Peyer's patch (tissue), 4 donors: ENCODE data around the gene CEBPA.

- PRO-cap, result bidirectional peak, plus-strand start at chr19:33054950, minus-strand start at chr19:33054726
- RAMPAGE, long total RNA, 4 experiments, result no peak in any of the 4 experiments
Measured at GRCh38 chr19:33054443-33055237, 10.0 kb downstream of the RHPN2 start.

DNA sequence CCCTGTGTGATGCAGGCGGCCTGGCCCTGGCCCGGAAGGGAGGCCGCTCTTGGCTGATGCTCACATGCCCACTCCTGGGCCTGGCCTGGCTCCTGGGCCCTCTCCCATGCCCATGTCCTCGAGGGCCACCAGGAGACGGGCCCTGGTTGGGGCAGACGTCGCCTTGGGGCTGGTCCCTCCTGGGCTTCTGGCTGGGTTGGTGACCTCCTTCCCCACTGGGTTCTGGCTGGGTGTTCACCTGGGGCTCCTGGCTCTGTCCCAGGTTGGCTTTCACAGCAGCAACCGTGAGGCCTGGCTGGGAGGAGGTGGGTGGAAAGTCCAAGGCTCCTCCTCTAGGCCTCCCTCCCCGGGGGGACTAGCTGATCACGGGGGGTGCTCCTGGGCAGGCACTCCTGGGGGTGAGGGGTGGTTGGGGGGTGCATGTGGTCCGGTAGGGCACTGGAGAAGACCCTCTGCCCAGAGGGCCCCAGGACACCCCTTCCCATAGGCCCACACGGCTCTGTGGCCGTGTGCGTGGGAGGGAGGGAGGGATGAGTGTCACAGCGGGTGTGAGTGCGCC is 15.5 kb upstream of the SLC7A10 start:
- PRO-cap, result no peak
- RAMPAGE, long total RNA, 4 experiments, result no peak in any of the 4 experiments

GRCh38 chr19:33248092-33248544 is 22.5 kb upstream of the SLC7A10 start:
- PRO-cap, result no peak
- RAMPAGE, long total RNA, 4 experiments, result no peak in any of the 4 experiments

DNA sequence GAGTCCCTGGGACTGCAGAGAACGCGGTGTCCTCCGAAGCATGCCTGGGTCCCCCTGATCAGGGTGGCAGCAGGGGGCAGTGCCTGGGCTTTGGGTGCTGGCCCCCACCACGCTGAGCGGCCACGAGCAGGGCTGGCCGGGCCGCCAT is 26.4 kb downstream of the CEBPA start:
- PRO-cap, result no peak
- RAMPAGE, long total RNA, 4 experiments, result no peak in any of the 4 experiments

GRCh38 chr19:33302366-33303023 is at the start of gene CEBPA:
TSS of gene CEBPA (minus strand) at chr19:33302534.
- PRO-cap, result bidirectional peak, plus-strand start at chr19:33302669, minus-strand start at chr19:33302534
- RAMPAGE, long total RNA, 4 experiments, result start-site peak on the plus strand in 1 of 4 experiments, at chr19:33302776-33302873 at its widest, 9 reads per replicate

- PRO-cap, result no peak
- RAMPAGE, long total RNA, 4 experiments, result no peak in any of the 4 experiments
Measured at GRCh38 chr19:33325787-33326319, 23.5 kb upstream of the CEBPA start.

DNA sequence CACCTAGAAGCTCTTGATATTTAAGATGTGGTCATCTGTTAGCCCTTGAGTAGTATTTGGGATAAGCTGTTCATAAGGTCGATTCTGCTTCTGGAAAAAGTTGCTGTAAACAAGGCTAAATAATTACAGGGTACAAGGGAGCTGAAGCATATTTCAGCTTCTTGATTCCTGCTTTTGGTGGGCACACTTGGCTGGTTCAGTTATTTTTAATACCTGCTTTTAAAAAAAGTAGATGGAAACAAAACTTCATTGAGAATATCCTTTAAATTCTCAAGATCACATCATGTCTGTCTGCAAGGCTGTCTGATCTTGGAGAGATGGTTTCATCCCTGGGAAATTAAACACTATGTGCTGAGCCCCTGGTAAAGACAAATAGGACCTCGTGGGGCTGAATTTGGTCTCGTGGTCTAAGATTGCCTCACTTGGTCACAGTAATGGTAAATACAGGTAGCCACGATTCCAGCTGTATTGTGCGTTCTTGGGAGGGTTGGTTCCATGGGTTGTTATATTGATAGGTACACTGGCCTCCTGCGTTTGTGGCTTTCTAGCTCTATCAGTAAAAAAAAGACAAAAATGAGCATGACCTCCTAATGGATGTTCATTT is 1.5 kb downstream of the CEBPG start:
- PRO-cap, result no peak
- RAMPAGE, long total RNA, 4 experiments, result no peak in any of the 4 experiments

- PRO-cap, result bidirectional peak, plus-strand start at chr19:33375937, minus-strand start at chr19:33375869
- RAMPAGE, long total RNA, 4 experiments, result no peak in any of the 4 experiments
Measured at GRCh38 chr19:33375547-33376064, 2.1 kb downstream of the CEBPG start.

DNA sequence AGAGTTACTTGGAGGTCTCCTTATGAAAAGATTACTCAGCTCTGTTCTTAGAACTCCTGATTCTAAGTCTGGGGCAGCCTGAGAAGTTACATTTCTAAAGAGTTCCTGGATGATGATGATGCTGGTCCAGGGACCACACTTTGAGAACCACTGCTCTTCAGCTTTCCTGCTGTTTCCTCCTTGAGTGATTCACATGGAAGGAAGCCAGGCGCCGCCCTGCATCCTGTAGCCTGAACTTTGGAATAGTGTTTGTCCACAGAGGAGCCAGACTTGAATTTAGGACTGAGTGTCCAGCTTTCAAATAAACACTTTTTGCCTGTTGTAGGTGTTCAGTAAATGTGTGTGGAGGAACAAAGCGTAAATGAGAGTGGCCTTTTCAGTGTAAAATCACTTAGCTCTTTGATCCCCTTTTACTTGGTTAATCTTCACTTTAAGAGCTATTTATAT is 3.0 kb downstream of the CEBPG start:
- PRO-cap, result bidirectional peak, plus-strand start at position 234 of the sequence, minus-strand start at position 175 of the sequence
- RAMPAGE, long total RNA, 4 experiments, result no peak in any of the 4 experiments

- PRO-cap, result no peak
- RAMPAGE, long total RNA, 4 experiments, result no peak in any of the 4 experiments
Measured at GRCh38 chr19:33501926-33502163, 19.7 kb downstream of the PEPD start.

DNA sequence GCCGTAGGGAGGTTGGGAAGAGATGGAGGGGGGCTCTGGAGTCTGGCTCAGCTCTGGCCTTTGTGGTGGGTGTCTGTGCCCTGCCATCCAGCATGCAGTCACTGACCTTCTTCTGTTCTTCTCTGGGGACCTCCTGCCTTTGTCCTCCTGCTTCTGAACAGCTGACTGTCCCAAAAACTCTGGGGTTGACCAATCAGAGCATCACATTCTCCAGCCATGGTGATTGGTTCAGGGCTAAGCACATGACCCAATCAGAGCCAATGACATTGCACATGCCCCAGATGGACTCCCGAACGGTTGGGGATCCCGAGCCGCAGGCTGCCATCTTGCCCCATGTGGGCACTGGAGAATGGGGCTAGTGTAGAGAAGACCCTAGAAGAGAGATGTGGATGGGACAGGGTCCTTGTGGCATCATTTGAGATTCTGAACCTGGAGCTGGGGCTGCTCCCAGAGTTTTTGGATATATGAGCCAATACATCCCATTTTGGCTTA is 31.3 kb upstream of the PEPD start:
- PRO-cap, result no peak
- RAMPAGE, long total RNA, 4 experiments, result no peak in any of the 4 experiments

- PRO-cap, result no peak
- RAMPAGE, long total RNA, 4 experiments, result no peak in any of the 4 experiments
Measured at GRCh38 chr19:33580208-33581003, 41.3 kb upstream of the CHST8 start.

- PRO-cap, result bidirectional peak, plus-strand start at chr19:33795620, minus-strand start at chr19:33795616
- RAMPAGE, long total RNA, 4 experiments, result no peak in any of the 4 experiments
Measured at GRCh38 chr19:33795193-33795691, 1.4 kb upstream of the KCTD15 start.

GRCh38 chr19:33795692-33796211 is 918 bp upstream of the KCTD15 start:
- PRO-cap, result bidirectional peak, plus-strand start at chr19:33796273, minus-strand start at chr19:33795825
- RAMPAGE, long total RNA, 4 experiments, result no peak in any of the 4 experiments

DNA sequence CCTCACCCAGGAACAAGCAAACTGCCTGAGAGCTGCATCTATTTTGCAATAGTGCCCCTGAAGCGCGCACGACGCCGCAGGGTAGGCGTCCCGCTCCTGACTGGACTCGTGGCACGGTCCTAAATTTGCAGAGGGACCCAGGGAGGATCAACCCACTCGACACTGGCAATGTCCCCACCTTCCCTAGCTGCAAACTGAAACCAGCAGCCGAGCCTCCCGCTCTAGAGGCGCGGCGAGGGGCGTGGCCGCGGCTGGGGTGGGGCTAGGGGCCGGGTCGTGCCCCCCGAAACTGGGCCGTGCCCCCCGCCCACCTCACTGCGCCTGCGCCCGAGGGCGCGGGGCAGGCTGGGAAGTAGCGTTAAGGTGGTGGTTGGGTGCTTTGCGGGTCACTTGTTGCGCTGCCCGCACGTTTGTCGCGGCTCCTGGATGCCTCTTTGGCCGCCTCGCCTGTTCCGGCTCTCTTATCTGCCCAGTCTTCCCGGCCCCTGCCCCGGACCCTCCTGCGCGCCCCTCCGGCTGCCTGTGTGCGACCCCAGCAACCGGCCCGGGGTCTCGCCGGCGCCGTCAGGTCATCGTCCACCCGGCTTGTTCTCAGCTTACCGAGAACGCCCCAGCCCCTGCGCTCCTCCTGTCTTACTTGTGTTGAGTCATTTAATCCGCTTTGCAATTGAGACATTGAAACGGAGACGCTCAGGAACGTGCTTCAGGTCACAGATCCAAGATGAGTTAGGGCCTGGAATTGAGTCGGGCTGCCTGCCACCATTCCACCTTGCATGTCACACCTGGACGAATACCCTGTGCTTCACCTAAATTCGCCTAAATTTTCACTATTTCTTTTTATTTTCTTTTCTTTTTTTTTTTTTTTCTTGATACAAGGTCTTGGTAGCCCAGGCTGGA is 37.8 kb upstream of the LSM14A start:
- PRO-cap, result bidirectional peak, plus-strand start at position 389 of the sequence, minus-strand start at position 196 of the sequence; unidirectional peak, minus-strand start at position 639 of the sequence
- RAMPAGE, long total RNA, 4 experiments, result no peak in any of the 4 experiments

DNA sequence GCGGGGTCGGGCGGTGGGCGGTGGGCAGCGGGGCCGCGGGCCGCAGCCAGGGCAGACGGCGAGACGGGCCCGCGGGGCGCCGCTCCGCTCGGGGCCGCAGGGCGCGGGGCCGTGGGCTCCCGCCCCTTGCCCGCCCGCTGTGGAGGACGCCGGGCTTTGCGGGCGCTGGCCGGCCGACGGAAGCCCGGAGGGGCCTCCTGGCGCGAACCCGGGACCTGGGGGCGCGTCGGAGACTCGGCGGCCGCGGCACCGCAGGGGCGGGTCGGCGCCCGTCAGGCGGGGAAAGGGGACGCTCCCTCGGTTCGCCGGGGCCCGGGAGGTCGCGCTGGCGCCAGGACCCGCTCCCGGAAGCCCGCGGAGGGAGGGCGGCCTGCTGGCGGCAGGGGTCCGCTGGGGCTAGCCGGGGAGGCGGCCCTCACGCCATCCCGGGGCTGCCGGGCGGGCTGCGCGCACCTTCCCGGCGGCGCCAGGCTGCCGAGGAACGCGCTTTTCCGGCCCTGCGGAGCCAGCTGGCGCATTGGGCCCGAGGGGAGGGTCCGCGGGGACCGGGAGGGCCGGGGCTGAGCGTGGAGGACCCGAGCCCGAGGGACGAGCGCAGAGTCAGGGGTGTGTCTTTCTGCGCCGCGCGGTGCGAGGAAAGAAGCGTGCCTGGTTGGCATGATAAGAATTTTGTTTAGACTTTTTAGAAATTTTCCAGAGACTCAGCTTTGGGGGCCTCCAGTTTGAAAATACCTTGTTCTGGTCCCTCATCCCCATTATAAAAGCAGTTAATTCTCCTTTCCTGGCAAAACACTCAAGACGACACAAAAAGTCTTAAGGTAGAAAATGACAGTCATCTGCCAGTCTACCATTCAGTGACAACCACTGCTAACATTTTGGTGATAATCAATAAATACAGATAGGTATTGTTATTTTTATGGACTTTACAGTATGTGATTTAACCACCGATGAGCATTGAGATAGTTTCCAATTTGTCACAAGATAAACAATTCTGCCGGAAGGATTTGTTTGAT is 607 bp downstream of the GARRE1 start:
- PRO-cap, result bidirectional peak, plus-strand start at position 611 of the sequence, minus-strand start at position 483 of the sequence
- RAMPAGE, long total RNA, 4 experiments, result no peak in any of the 4 experiments

DNA sequence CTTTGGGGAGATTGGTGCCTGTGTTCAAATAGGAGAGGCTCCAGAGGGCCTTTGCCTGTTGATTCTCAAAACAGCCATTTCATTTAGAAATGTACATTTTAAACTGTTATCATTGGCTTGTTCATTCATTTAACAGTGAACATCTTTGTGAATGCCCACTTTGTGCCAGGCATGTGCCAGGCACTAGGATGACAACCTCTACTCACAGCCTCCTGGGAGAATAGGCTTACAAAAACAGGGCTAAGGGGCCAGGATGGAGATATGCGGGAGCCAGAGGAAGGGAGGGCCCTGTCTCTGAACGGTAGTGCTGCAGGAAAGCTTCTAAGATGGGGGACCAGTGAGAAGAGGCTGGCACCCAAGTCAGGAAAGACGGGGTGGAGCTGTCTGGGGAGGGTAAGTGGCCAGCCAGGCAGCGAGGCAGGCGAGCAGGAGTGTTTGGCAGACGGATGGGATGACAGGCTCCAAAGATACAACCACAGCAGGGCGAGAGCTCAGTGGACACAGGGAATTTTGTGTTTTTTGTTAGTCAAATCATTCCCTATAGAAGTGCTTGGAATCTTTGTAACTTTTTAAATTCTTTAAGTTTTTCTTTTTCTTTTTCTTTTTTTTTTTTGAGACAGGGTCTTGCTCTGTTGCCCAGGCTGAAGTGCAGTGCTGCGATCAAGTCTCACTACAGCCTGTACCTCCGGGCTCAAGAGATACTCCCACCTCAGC is 44.7 kb upstream of the GPI start:
- PRO-cap, result no peak
- RAMPAGE, long total RNA, 4 experiments, result no peak in any of the 4 experiments

DNA sequence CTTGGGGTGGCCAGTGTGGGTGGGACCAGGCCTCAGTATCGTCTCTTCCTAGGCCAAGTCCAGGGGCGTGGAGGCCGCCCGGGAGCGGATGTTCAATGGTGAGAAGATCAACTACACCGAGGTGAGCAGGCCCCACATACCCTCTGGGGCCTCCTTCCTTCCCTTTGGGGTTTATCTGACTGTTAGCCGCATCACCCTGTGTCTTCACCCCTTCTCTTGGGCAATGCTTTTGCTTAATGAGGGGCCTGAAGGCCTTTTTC is 1.7 kb downstream of the GPI start:
- PRO-cap, result no peak
- RAMPAGE, long total RNA, 4 experiments, result no peak in any of the 4 experiments

DNA sequence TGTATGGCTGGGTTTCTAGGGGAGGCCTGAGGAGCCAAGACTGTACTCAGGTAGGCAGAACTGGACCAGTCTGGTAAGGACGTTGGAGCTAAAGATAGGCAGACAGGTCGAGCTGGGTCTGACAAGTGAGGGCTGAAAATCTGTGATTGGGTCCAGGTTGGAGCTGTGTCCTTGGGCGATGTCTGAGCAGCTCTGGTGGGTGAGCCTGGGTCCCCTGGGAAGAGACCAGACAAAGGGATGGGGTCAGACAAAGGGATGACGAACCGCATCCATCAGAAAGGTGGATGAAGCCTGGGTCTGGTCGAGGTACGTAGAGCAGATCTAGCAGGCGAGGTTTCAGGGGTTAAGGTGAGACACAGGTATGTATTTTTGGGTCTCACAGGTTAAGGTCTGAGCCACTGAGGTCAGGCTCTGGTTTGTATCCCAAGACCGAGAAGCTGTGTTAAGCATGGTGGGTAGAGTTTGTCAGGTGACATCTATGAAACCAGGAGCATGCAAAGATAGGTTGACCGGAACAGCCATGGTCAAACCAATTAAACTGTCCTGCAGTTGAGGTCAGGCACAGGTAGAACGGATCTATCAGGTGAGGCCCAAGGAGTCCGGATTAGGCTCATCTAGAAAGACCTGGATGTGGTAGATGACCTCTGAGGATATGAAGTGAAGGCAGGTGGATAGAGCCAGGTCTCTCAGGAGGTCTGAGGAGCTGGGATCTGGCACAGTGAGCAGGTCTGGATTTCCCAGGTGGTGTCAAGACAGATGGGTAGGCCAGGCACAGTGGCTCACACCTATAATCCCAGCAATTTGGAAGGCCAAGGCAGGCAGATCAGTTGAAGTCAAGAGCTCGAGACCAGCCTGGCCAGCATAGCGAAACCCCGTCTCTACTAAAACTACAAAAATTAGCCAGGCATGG is 19.3 kb downstream of the GPI start:
- PRO-cap, result no peak
- RAMPAGE, long total RNA, 4 experiments, result start-site peak on the plus strand in 1 of 4 experiments, centred at position 100 of the sequence, 7 reads per replicate

- PRO-cap, result no peak
- RAMPAGE, long total RNA, 4 experiments, result no peak in any of the 4 experiments
Measured at GRCh38 chr19:34391062-34392053, 12.8 kb upstream of the PDCD2L start.